Colon Carcinoma Metastatic in the Lung (tissue), 2 donors: ENCODE measurements around the gene SEC31A.

DNA sequence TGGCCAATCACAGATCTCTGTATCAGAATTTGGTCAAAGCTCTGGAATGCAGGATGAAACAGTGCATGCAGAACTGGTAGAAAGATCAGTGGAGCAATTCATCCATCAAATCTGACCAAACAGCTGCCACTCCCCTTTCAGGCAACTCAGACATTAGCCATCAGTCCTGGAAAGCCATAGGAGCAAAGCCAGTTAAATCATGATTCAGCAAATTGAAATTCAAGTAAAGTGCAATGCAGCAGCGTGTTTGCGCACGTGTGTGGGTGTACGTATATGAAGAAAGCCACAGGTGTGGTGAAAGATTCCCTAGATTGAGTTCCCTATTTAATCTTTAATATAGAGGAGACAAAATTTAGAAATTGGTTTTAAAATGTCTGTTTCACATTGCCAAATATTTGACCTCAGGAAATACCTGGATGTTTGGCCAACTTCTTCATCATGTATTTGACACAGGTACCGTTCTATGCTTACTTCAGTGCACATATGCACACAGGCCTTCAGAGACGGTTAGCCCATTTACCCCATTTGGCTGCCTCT, 160.5 kb upstream of the RASGEF1B start:
- PRO-cap, 2 experiments, result no peak in any of the 2 experiments

GRCh38 chr4:82362702-82363085, 11.1 kb downstream of the HNRNPD start:
- PRO-cap, 2 experiments, result no peak in any of the 2 experiments

DNA sequence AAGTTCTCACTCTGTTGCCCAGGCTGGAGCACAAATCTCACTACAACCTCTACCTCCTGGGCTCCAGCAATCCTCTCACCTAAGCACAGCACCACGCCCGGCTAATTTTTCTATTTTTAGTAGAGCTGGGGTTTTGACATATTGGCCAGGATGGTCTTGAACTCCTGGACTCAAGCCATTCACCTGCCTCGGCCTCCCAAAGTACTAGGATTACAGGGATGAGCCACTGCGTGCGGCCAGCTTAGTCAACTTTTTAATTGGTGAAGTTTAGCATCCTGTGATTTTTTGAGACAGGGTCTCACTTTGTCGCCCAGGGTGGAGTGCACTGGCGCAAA, 8.4 kb downstream of the HNRNPDL start:
- PRO-cap, 2 experiments, result no peak in any of the 2 experiments

- PRO-cap, 2 experiments, result no peak in any of the 2 experiments
Measured at GRCh38 chr4:82799191-82799551, 575 bp upstream of the SCD5 start.

- PRO-cap, 2 experiments, result no peak in any of the 2 experiments
Measured at GRCh38 chr4:82885944-82886625, 4.9 kb downstream of the SEC31A start.

DNA sequence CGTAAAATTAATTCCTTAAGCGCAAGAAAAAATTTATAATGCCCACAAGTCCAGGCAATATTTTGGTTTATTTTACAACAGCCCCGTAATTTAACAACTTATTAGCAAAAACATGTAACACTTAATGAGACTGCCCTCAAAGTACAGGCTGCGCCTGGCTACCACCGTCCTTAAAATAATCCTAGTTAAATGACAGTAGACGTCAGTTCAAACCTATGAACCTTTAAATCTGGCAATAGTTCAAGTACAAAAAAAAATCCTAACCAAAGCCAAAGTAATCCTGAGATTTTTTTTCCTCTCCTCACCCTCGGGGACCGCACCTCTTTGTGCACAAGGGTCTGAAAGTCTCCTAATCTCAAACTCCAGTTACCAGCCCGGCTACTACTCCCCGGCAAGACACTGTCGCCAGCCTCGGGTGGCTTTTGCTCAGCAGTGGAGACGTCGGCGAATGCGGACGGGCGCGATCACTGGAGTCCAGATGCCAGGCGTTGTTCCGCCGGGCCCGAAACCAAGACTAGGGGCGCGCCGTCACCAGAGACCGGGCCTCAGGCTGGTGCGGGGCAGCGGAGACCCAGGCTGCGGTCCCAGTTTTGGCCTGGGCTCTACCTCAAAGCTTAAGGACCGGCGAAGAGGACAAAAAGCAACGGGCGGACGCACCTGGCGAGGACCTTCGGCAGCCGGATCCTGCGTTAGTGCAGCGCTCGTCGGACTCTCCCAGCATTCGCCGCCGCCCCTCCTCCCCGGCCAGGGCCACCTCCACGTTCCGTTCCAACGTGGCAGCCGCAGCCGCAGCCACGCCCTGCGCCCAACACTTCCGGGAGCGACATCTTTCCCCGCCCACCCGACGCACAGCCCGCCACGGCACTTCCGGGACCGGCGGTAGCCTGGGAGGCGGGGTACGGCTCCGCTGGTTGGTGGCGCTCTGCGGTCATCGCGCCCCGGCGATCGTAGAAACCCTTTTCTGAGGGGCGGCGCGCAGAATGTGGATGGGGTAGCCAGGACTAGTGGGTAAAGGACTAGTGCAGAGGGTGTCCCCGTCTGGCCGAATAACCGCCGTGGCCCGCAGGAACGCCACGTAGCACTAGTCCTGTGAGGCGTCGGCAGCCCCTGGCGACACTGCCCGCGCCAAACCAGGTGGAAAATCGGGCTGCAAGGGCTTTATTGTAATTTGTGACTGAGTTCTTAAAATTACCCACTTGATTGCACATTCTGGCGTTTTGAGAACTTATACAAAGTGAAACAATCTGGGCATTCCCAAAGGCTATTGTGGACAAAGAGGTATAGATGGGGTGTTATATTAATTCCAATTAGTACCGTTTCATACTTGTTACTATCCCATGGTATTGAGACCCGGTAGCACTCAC, at the start of gene SEC31A:
SEC31A (minus strand) TSS at position 723 of the 1,364 bp plus-strand sequence.
- PRO-cap, 2 experiments, result peak in 2 of 2 experiments; most common plus-strand start position 432 of the sequence (in 2); most common minus-strand start position 450 of the sequence (in 1)

DNA sequence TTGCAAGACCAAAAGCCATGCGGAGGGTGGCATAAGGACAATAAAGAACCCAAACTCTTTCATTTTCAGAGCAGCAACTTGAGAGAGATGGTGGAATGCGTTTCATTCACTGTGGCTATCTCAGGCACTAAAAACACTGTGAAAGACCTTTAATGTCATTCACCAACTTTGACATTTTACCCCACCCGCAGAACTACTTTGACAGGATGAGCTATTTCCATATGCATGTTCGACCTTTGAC, 351 bp upstream of the LIN54 start:
- PRO-cap, 2 experiments, result no peak in any of the 2 experiments

GRCh38 chr4:83248587-83248892, 36.1 kb downstream of the COQ2 start:
- PRO-cap, 2 experiments, result peak in 2 of 2 experiments; most common plus-strand start chr4:83248727 (in 2)

- PRO-cap, 2 experiments, result no peak in any of the 2 experiments
Measured at GRCh38 chr4:84126717-84126896, 372.5 kb downstream of the NKX6-1 start.

DNA sequence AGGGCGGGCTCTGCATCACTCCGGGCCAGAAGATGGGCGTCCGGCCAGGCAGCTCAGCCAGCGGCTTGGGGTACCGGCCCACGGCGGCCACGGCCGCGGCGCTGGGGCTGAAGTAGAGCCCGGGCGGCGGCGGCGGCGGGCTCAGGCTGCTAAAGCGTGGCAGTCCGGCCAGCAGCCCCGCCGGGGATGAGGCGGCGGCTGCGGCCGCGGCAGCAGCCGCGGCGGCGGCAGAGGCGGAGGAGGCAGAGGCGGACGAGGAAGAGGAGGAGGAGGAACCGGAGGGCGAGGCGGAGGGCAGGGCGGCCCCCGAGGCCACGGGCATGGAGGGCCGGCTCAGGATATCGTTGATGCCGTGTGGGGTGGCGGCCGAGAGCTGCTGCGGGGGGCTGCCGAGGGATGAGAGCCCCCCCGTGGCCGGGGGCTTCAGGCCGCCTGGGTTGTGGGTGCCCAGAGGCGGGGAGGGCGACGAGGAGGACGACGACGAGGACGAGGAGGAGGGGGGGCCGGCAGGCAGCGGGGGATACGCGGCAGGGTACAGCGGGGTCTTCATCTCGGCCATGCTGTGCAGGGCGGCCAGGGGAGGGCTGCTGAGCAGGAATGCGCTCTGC, 1.4 kb downstream of the NKX6-1 start:
- PRO-cap, 2 experiments, result no peak in any of the 2 experiments

GRCh38 chr4:84579249-84579727, 3.6 kb upstream of the CDS1 start:
- PRO-cap, 2 experiments, result no peak in any of the 2 experiments

- PRO-cap, 2 experiments, result peak in 2 of 2 experiments; most common plus-strand start chr4:84583675 (in 2); most common minus-strand start chr4:84583506 (in 2)
Measured at GRCh38 chr4:84583391-84584062, 600 bp downstream of the CDS1 start.

- PRO-cap, 2 experiments, result no peak in any of the 2 experiments
Measured at GRCh38 chr4:84585398-84586022, 2.6 kb downstream of the CDS1 start.

GRCh38 chr4:84727141-84727860, 144.4 kb downstream of the CDS1 start:
- PRO-cap, 2 experiments, result no peak in any of the 2 experiments

DNA sequence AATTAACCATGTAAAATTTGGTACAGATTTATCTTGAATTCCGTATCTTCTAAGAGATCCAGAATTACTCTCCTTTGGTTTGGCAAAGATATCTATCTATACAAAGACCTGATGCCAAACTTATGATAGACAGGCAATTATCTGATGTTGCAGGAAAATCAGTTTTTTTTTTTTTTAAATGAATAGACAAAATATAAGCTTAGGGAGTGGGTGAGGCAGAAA, 389.4 kb downstream of the ARHGAP24 start:
- PRO-cap, 2 experiments, result no peak in any of the 2 experiments

- PRO-cap, 2 experiments, result no peak in any of the 2 experiments
Measured at GRCh38 chr4:85882423-85883044, 407.6 kb downstream of the ARHGAP24 start.

DNA sequence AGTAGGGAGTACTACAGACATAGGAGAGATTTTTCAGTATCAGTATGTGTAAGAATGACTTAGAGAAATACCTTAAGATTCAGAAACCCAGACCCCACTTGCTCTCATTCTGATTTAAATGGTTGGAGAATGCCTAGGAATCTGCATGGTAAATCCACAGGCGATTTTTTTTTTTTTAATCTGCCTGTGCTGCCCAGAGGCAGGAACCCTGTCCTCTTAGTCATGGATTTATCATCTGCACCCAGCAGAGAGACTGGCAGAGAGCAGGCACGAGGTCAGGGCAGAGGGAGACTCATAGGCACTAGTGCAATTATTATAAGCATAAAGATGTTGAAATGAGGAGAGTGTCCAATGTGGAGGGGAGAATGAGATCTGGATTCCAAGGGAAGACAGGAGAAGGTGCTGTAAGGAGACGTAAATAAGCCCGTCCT, 406.4 kb downstream of the MAPK10 start:
- PRO-cap, 2 experiments, result no peak in any of the 2 experiments

- PRO-cap, 2 experiments, result no peak in any of the 2 experiments
Measured at GRCh38 chr4:86582456-86582867, 11.7 kb upstream of the PTPN13 start.

- PRO-cap, 2 experiments, result no peak in any of the 2 experiments
Measured at GRCh38 chr4:86586009-86586627, 8.0 kb upstream of the PTPN13 start.

DNA sequence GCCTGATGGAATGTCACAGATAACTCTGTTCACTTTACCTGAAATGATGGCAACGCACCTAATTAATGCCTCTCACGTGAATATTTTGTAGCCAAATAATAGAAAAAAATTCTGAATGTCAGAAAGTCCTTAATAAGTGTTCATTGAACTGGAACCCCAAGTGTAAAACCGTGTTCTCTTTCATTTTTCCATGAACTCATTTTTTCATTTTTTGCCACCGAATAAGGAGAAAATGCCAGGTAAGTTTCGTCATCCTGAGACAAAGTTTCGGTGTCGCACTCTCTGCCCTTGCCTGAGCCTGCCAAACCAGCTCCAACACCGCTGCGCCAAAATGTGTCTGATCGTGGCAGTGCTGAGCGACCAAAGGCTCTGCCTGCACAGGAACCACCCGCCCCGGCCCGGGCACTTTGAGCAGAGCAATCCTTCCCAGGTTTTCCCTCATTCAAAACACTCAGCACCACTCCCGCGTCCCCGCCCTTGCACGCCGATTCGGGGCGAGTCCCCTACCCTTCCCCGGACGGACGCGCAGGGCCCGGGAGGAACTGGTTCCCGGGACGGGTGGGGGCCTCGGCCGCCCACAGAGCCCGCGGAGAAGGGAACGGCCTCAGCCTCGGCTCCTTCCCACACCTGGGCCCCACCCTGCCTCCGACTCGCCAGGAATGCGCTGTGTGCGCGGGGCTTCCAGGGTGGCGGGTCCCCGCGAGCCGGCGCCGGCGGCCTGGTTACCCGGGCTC, 499 bp downstream of the C4orf36 start:
- PRO-cap, 2 experiments, result peak in 1 of 2 experiments; most common plus-strand start position 580 of the sequence (in 1); most common minus-strand start position 328 of the sequence (in 1)